Subcutaneous preadipocyte (primary cell): ENCODE measurements around a stretch of chr9.

DNA sequence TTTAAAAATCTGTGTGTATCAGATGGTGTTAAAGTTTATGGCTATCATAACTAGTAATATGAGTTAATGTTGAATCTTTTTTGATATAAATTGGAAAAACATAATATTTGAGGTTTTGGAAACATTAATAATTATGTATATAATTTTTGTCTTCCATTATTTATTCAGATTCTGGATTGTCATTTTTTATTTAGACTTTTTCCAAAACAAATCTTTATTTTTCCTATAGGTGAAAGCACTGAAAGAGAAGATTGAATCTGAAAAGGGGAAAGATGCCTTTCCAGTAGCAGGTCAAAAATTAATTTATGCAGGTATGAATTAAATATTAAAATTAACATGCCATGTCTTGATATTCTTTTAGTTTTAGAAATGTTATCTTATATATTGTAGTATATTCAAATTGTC is 16.8 kb downstream of the RAD23B start:
- CAGE, long polyA plus RNA, result no peak

DNA sequence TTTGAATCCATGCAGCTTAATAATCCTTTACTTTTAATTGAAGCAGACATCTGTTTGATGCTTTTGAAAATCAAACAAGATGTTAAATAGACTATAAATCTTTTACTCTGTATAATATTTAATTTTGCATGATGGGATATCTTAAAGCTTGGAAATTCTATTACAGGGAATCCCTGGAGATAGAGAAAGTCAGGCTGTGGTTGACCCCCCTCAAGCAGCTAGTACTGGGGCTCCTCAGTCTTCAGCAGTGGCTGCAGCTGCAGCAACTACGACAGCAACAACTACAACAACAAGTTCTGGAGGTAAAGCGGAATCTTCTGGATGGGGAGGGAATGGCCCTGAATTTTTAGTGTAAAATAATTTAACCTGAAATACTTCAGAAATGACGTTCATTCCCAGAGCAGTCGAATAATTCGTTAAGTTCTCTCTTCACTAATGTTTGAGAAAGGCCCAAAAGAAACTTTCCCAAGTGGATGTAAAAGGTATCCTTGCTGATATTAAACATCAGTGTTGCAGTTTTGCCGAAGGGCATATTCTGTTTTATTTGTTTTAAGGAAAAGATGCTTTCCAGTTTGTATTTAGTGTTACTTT is 38.8 kb downstream of the RAD23B start:
- CAGE, long polyA plus RNA, result no peak

DNA sequence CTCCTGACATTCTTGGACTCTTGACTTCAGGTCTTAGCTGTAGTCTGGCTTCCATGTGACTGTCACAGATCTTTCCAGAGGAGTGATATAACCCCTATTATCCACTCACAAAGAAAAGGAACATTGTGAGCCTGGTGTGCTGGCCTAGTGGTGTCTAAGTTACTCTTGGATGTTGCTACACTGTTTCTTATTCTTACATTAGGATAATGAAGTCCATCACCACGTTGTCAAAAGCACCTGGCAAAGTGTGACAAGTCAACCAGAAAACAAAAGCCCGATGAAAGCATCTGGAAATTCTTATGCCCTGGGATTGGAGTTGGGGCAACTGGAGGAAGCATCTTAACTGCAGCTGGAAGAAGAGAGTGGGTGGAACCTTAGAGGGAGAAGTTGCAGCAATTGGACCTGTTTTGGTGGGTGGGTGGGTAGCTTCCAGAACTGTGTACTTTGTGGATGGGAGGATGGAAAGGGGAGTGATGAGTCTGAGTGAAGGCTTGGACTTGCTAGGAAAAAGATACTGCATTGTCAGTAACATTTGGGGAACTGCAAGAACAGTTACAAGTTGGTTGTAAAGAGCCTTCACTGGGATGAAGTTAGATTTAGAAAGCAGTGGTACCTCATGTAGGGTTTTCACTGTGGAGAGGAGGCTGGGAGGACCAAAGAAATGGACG is 50.0 kb downstream of the RAD23B start:
- CAGE, long polyA plus RNA, result no peak

GRCh38 chr9:107333635-107334386 is 50.7 kb downstream of the RAD23B start:
- CAGE, long polyA plus RNA, result no peak

GRCh38 chr9:107363543-107364242 is 80.6 kb downstream of the RAD23B start:
- CAGE, long polyA plus RNA, result no peak

DNA sequence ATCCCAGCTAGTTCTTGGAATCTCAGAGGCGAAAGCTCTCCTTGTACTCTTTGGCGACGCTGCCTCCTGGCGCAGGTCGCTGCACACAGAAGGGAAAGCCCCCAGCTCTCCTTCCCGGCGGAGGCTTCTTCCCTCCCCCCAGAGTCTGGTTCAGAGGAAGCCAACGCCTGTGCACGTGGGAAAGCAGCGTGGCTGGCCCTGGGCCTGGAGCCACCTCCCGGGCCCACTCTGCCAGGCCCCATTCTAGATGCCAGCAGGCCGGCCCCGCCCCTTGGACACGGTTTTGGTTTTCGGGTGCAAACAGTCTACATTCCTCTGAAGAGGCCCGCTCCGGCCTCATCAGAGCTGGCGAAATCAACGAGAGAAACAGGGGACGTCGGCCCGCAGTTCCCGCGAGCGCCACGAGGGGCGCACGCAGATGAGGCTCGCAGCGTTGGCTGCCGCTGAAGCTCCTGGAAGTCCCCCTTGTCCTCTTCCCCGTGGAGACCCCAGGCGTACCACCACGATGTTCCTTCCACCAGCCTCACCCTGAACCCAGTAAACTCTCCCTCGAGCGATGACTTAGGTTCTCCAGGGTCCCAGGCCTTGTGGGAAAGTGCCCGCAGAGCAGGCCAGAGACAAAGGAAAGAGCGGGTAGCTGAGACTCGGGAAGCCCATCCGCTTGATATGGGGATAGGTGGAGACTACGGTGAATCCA is 64.4 kb downstream of the KLF4 start:
- CAGE, long polyA plus RNA, result no peak

GRCh38 chr9:107509097-107509826 is 19.7 kb upstream of the KLF4 start:
- CAGE, long polyA plus RNA, result no peak

DNA sequence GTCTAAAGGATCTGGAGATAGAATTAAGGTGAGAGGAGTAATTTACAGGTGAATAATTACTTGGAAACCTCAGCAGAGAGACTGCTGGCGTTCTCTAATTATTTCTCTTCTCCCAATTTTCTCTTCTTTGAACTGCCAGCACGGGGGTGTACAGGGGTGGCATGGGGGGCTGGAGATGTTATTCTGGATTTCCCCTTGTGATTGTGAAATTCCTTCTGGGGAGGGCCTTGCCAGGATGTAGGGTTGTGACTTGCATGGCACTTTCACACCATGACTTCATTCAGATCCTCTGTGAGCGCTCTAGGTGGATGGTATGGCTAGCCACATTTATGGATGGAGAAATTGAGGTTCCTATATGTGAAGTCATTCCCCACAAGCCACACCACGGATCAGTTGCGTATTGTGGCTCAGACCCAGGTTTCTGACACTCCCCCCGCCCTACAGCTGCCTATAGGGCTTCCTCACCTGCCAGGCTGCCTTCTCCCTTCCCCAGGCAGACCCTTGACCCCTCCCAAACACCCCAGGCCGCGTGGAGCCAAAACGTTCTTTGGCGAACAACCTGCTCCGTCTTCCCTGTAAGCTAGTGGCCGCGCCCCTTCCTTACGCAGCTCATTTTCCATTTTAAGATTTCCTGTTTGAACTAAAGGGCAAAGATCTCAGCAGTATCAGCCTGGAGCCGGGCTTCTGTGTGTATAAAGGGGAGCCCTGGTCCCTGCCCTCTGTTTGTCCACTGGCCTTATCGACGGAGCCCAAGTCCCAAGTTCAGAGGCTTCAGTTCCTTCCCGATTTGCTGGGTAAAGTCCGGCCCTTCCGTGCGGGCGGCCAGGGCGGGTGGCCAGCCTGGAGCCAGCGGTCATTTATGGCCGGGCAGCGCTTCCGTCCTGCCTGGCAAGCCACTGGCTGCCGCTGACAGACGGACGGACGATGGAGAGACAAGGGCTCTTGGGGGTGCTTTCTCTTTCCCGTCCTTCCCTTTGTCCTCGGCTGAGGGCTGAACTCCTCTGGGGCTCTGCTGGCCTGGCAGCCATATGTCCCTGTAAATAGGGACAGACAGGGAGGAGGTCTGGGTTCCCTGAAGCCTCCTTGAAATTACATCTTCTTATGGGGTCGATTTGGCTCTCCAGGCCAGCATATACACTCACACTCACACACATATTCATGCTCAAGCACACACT is 97.9 kb upstream of the KLF4 start:
- CAGE, long polyA plus RNA, result no peak

DNA sequence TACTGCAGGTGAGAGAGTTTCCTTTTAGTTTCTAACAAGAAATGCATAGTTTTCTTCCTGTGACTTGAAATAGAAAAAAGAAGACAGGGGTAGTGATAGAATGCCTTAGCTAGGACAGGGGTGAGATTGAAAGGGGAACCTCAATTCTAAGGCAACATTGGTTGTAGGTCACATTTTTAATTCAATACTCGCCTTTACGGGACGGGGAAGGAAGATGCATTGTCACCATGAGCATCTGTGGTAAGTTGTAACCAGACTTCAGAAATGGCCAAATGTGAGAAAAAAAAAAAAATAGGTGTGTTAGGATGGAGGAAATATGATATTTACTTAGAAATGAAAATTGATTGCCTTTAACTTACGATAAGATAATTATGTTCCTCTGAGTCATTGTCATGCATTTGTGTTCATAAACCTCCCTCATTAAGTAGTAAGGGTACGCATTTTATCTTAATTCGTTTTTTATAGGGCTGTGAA is 103.4 kb upstream of the KLF4 start:
- CAGE, long polyA plus RNA, result no peak

GRCh38 chr9:107732658-107734081 is 243.6 kb upstream of the KLF4 start:
- CAGE, long polyA plus RNA, result no peak

GRCh38 chr9:107833178-107833679 is 343.7 kb upstream of the KLF4 start:
- CAGE, long polyA plus RNA, result no peak

DNA sequence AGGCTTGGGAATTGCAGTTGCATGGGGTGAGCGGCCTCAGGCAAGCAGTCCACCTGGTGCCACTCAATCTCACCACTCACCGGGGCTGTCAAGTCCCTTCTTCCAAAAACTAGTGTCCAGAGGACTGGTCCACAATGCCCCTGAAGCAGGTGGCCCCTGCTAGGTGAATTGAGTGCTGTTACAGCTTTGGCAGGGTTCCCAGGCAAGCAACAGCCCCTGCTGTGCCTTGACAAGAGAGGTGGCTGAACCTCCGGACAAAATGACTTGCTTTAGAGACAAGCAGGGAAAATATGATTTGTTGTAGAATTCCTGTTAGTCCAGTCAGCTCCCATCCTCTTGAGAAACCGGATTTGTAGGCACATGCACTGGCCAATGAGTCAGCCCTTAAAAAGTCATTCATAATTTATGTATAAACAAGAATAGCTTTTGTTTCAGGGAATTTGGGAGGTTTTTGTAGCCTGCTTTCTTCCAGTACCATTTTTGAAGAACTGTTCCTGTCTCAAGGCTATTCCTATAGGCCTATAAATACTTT is 411.2 kb downstream of the ACTL7B start:
- CAGE, long polyA plus RNA, result no peak

DNA sequence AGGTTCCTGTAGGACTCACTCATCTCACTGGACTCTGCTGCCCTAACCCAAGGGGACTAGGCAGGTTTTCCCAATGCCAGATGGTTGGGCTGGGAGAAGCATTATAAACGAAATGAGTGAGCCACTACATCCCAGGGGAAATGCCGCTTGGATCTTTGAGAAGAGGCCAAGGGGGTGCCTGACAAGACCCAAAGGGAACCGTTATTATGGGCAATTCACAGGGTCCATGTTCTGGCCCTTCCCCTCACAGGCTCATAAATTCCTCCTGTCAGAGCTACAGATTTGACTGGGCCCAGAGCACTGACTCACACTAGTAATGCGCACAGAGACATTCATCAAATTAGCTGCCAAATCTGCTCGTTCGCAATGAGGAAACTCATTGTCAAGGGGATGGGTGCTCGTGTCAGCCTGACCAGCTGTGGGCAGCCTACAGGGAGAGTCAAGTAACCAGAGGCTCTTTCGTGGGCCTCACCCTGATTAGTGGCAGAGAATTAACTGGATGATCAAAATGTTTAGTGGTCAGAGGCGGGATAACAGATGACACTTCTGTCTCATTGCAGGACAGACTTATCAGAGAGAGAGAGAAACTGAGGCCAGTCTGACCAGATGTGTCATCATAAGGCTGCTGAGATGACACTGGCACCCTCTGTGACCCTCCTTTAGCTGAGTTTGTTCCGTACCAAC is 377.3 kb downstream of the ACTL7B start:
- CAGE, long polyA plus RNA, result no peak

- CAGE, long polyA plus RNA, result no peak
Measured at GRCh38 chr9:108691634-108692061, 164.1 kb downstream of the ACTL7B start.

- CAGE, long polyA plus RNA, result no peak
Measured at GRCh38 chr9:108710182-108710452, 145.7 kb downstream of the ACTL7B start.

DNA sequence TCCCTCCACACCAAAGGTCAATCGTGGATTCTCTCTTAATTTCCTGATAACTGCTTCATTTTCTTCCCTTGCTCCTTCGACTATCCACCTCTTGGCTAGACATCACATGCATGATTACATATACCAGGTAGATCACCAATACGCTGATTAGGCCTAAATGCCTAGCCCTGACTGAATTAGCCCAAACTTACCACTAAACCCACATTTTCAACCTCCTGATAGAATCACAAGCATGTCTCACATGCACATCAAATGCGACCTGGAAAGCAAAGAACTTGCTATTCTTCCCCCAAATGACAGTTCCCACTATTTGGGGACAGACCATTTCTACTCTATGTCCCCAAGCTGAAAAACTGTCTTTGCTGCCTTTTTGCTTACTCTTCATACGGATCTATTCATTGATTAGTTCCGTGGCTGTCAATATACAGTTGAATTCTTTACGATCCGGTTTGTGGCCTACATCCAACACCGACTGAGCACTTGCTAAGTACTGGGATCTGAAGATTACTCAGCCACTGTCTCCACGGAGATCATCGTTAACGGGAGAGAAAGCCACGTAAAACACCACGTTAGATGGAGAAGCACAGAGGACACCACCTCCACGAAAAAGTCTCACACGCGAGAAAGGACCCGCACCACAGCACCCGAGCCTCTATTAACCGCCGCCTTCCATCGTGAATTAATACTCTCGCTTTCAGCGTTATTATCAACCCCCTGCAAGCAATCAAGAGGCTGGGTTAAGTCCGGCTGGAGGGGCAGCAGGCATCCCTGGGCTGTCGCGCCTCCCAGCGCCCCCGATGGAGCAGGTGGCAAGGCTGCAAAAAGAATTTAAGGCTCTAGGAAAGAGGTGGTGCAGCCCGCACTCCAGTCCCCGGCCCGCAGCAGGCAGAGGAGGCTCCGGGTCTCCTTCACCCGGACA is 772 bp downstream of the ELP1 start:
- CAGE, long polyA plus RNA, result no peak

GRCh38 chr9:109101791-109102290 is 17.9 kb downstream of the TMEM245 start:
- CAGE, long polyA plus RNA, result no peak

GRCh38 chr9:109108286-109108836 is 11.4 kb downstream of the TMEM245 start:
- CAGE, long polyA plus RNA, result no peak

GRCh38 chr9:109117776-109118835 is 1.6 kb downstream of the TMEM245 start:
- CAGE, long polyA plus RNA, result no peak

DNA sequence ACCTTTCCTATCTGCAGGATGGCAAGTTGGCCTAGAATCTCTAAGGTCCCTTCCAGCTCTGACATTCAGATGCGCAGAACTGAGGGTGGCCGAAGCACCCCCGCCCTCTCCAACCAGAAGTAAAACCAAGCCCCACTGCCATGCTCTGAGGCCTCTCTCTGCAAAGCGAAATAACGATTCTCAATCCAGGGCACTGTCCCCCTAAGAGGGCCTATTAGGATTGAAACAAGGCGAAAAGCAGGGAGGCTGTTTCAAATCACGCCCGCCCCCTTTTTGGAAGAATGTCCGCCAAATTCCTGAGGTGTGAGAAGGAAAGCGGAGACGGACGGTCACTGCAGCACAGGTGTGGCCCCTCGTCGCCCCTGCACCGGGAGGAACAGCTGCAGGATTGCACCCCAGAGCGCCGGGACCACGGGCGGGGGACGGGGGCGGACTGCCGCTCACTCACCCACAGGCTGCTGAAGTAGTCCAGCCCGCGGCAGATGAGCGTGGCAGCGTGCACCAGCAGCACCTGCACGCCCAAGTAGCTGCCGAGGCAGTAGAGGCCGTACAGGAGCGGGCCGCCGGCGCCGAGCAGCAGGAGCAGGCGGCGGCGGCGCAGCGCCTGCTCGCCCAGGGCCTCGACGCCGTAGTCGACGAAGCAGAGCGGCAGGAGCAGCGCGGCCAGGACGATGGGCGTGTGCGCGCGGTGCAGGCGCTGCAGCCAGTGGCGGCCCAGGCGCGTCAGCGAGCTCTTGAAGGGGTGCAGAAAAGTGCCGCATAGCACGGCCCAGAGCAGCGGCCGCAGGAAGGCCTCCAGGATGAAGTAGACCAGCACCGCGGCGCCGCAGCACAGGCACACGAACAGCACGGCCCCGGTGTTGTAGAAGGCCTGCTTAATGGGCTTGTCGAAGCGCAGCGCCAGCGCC is 606 bp downstream of the TMEM245 start:
- CAGE, long polyA plus RNA, result no peak